ENCODE data around the genes SATB1 and EFHB.

- RAMPAGE, long total RNA: no peak
- RRBS: no CpG with 5 or more reads among the region's 2 CpGs
Measured at GRCh38 chr3:15535788-15536147, 14.3 kb upstream of the COLQ start.

DNA sequence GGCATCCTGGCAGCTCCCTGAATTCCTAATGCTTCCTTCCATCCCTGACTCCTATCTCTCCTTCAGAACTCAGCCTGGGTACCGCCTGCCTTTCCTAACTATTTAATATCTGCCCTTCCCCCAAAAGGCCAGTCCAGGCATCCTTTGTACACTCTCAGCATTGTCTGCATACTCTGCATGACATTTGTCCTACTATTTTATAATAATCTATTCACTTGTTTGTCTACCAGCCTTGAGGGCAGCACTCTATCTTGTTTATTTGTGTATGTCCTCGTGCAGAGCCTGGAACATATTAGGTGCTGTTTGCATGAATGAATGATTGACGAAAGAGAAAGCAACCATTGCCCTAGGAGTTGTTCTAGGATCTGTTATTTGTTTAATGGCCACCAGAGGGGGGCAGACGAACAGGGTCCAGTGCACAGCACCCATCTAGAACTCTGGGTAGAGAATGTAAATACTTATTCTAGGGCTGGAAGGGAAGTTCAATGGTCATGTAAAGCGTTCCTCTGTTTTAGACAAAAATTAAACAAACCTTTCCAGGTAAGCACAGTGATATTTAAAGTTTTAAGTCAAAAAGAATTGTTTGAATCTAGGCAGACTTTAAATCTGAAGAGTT lies 125.9 kb upstream of the GALNT15 start:
- RAMPAGE, long total RNA: no peak
- RRBS: no CpG with 5 or more reads among the region's 5 CpGs

- RAMPAGE, long total RNA: no peak
- RRBS: no CpG with 5 or more reads among the region's 6 CpGs
Measured at GRCh38 chr3:16132802-16133400, 41.6 kb upstream of the GALNT15 start.

DNA sequence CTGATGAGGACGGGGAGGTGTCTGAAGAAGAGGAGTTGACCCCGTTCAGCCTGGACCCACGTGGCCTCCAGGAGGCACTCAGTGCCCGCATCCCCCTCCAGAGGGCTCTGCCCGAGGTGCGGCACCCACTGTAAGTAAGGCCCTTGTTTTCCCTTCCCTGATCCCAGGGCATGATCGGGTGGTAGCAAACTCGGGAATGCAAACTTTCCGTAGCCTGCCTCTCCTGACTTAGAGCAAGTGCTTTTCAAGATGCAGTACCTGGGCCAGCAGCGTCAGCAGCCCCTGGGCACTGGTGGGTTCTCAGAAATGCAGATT lies 1.0 kb downstream of the GALNT15 start:
- RAMPAGE, long total RNA: no peak
- RRBS: no CpG with 5 or more reads among the region's 10 CpGs

DNA sequence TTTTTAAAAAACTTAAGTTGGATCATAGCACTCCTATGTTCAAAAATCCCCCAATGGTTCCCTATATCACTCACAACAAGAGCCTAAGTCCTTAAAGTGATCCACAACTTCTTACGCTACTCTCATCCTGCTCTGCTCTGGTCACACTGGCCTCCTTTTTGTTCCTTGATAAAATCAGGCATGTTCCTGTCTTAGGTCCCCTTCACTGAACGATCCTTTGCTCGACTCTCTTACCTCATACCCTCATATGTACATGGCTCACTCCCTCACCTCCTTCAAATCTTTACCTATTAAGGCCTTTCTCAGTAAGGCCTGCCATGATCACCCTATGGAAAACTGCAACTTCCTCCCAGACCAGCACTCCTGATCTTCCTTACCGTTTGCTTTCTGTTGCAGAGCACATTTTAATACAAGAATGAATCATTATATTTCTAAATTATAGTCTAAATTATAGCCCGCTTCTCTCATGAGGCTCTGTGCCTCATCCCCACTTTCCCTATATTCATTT lies 1.6 kb downstream of the DPH3 start:
- RAMPAGE, long total RNA: no peak
- RRBS: no CpG with 5 or more reads among the region's 5 CpGs

DNA sequence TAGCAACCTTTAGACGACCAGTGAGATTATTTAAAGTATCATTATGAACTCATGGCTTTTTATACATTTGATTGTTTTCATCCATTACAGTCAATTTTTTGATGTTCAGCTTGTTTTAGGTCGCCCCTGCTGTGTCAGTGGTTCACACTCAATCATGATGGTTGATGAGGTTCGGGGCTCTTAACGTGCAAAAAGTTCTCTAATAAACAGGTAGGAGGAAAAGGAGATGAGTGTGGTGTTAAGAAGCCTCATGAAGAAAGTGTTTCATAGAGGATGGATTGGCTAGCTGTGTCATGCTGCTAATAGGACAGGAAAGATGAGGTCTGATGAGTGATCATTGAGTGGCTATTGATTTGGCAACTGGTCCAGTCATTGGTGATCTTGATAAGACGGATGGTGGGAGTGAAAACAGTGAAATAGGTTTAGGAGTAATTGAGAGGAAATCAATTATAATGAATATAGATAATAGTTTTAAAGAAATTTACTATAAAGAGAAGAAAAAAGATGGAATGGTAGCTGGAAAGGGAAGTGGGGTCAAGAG lies 42.2 kb downstream of the OXNAD1 start:
- RAMPAGE, long total RNA: no peak
- RRBS: no CpG with 5 or more reads among the region's 5 CpGs

- RAMPAGE, long total RNA: no peak
- RRBS: no CpG with 5 or more reads among the region's 4 CpGs
Measured at GRCh38 chr3:16462467-16462871, 51.0 kb downstream of the RFTN1 start.

DNA sequence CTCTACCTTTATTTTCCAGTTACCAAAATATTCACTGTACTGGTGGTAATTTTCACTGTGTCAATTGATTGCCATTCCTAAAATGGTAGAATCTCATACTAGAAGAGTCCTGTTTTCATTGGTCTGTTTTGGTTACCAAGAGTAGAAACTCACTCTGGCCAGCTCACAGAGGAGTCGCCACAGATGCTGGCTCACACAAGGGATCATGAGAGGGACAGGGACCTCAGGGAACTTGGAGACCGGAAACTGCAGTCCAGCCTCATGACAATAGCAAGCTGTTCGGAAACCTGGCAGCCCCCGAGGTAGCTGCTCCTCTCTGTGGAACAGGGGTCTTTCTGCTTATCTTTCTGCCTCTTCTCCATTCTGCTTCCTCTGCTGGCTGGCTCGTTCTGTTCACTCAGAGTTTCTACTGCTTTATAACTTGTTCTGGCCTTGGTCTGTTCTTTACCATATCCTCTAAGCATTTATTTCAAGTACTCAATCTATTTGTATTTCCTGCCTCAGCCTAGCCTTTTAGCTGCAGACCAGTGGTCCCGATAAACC lies 192.9 kb downstream of the PLCL2 start:
- RAMPAGE, long total RNA: no peak
- RRBS: no CpG with 5 or more reads among the region's 6 CpGs

DNA sequence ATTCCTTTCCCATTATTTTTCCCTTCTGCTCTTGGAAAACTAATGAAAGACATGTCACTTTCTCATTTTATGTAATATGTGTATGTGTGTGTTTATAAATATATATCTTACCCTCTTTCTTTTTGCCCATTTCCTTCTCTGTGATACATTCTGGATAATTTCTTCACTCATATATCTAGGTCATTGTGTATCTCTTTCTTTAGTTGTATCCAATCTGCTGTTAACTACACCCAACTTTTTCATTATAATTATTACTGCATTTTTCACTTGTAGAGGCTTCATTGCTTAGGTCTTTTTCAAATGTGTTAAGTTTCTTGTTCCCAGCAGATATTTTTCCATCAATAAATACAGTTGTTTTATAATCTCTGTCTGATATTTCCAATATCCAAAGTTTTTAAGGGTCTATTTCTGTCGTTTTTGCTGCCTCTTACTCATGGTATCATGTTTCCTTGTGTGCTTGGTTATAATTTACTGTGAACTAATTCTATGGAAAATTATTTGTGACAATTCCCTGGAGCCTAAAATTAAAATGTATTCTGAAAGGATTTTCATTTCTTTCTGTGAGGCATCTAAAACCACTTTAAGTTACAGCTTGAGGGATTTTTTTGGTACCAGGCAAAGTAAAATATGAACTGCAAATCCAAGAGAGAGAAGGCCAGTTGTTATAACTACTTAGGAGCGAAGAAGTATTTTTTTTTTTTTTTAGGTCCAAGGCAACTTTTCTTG lies 17.6 kb downstream of the TBC1D5 start:
- RAMPAGE, long total RNA: no peak
- RRBS: no CpG with 5 or more reads among the region's 2 CpGs

GRCh38 chr3:18348950-18349699 lies 76.0 kb downstream of the SATB1 start:
- RAMPAGE, long total RNA: no peak
- RRBS: no CpG with 5 or more reads among the region's 16 CpGs

DNA sequence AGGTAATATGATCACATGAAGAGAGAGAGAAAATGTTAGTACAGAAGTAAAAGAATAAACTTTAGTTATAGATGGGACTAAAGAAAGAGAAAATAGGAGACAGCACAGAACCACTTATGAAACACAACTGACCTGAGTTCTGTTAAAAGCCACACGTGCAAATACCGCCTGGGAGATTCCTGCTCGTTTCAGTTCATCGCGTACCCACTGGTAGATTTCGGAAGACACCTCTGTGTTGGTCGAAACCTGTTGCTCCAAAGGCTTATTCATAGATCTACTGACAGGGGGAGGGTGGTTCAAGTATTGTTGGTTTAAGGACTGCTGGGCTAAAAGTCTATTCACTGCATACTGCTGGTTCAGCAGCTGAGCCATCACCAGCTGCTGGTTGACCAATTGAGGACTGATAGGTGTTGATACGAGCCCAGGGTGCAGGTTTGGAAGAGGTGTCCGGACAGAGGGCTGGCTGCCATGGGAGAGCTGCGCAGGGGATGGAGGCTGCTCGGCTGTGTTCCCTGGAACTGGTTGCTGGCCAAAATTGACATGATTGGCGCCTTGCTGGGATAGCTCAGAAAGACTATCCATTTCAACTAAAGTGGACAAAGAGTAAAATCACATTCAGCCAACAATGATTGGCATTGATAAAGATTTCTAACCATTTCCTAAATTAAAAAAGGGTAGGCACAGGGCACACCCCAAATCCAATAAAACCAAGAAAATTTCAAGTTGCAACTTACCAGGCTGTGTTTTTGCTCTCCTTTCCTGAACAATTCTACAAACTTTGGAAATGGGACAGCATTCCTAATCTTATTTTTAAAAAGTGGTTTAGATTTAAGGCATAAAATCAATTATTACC lies 30.6 kb downstream of the SATB1 start:
- RAMPAGE, long total RNA: no peak
- RRBS: no CpG with 5 or more reads among the region's 12 CpGs

DNA sequence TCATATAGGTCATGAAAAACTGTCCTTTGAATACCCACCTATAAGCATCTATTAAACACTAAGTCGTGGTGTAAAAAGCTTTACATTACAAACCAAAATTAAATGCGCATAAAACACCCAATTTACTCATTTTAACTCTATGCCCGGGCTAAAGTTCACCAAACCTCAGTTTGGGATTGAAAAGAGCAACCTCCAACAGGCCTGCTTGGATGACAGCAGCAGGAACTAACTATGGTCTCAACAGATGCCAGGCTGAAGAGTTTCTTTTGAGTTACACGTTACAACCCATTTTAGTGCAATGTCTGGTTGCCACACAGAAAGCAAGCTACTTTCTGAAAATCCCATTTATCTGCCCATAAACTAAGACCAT lies 2.2 kb downstream of the SATB1 start:
- RAMPAGE, long total RNA: no peak
- RRBS: no CpG with 5 or more reads among the region's 4 CpGs

DNA sequence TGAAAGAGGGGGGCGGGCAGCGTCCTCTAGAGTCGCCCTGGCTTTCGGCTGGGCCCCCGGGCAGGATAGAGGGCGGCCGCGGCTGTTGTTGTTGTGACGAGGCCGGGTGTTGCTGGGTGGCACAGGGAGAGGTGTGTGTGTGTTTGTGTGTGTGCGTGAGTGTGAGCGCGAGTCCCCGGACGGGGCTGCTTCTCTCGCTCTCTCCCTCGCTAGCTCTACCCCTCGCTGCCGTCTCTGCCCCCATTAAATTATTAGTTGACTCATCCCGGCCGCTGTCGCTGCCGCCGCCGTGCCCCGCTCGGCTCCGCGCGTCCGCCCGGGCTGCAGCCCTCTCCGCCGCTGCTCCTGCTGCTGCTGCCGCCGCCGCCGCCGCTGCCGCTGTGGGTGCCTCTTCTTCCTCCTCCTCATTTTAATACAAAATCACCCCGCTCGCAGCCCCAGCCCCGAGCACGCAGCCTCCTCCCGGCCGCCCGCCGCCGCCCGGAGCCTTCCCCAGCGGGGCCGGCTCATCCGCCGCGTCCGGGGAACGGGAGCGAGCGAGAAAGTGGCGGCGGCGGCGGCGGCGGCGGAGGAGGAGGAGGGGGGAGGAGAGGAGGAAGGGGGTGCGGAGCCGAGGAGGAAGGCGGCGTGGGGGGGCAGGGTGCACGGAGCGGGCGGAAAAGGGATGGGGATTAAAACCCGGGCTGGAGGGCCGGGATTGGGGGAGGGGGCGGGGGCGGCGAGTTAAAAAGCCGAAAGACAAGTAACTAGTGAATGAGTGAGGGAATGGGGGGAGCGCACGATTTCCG lies at the start of gene SATB1:
TSS of gene SATB1 (minus strand) at position 546 of the 788 bp plus-strand sequence.
- RAMPAGE, long total RNA: no peak
- RRBS: 1% methylated on average over 33 of the region's 82 CpGs

- RAMPAGE, long total RNA: no peak
- RRBS: no CpG with 5 or more reads among the region's 22 CpGs
Measured at GRCh38 chr3:18693559-18694074, 268.5 kb upstream of the SATB1 start.

DNA sequence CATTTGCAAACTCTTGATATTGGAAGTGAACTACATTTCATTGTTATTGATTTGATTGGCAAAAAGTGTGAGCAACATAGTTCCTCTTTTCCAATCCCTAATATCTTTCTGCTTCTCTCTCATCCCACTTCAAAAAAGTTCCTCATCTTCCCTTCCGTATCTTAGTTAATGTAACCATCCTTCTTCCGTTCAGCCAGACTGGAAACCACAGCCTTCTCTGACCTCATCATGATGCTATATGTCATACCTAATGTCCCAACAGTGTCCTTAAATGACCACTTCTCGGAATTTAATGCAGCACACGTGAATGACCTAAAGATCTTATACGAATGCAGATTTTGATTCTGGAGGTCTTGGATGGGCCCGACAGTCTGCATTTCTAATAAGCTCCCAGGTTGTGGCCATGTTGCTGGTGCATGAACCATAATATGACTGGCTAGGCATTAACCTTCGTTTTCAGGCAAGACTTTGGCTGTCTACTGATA lies 320.4 kb upstream of the SATB1 start:
- RAMPAGE, long total RNA: no peak
- RRBS: no CpG with 5 or more reads among the region's 7 CpGs

GRCh38 chr3:19342453-19342867 lies 194.2 kb downstream of the KCNH8 start:
- RAMPAGE, long total RNA: no peak
- RRBS: no CpG with 5 or more reads among the region's 5 CpGs

- RAMPAGE, long total RNA: no peak
- RRBS: no CpG with 5 or more reads among the region's 13 CpGs
Measured at GRCh38 chr3:19934020-19934777, at the start of gene EFHB. Gene EFHB, minus strand, starts transcription at chr3:19934217.

- RAMPAGE, long total RNA: no peak
- RRBS: no CpG with 5 or more reads among the region's 8 CpGs
Measured at GRCh38 chr3:20186695-20187098, 691 bp upstream of the SGO1 start.

GRCh38 chr3:21624683-21625113 lies 126.3 kb downstream of the ZNF385D start:
- RAMPAGE, long total RNA: no peak
- RRBS: no CpG with 5 or more reads among the region's 5 CpGs

DNA sequence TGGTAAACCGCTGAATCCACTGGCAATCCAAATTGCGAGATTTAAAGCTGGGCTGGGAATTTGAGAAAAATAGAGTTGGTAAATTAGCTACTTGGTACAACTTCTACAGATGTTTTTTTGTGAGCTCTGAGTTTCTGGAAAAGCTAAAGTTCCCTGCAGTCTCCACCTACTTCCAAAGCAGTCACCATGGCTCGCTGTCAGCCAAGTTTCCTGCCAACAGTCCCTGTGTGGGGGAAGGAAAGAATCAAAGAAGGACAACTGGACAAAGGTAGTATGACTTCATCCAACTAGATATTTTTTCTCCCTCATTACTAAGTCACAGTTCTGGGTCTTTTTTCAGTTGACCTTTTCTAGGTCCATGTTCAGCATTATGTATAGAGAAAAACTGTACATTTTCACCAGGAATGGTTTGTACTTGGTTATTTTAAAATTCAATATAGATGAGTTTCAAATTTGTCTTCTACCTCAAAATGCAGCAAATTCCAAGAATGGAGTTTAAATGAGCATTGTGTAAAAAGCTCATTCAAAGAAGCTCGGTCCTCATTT lies 105.4 kb downstream of the ZNF385D start:
- RAMPAGE, long total RNA: no peak
- RRBS: no CpG with 5 or more reads among the region's 4 CpGs

Data from hepatocyte (in vitro differentiated cells and primary cell).